Cardiac septum (tissue), 1 donor: ENCODE measurements around a stretch of chr6.

- PRO-cap, result bidirectional peak, plus-strand start at chr6:134517259, minus-strand start at chr6:134517137; bidirectional peak, plus-strand start at chr6:134517596, minus-strand start at chr6:134517495
These were observed 199.2 kb upstream of the SGK1 start for GRCh38 chr6:134516949-134517744.

DNA sequence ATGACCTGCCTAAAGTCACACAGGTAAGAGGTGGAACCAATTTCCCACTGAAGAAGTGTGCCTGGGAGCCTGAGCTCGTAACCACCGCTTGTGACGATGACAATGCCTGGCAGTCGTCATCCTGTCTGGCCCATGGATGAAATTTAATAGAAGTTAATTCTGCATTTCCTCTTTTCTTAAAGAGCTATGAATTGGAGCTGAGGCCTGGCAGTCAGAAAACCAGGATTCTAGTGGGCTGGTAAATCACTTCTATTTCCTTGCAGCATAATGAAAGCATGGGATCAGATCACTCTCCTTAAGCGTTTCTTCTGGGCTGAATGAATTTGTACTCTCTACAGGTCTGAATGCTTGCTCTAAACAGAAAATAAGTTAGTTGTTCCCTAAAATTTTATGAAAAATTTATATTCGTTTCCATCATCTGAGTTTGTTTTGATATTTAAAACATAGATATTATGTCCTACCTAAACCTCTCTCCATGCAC, 200.0 kb upstream of the SGK1 start:
- PRO-cap, result bidirectional peak, plus-strand start at position 179 of the sequence, minus-strand start at position 92 of the sequence

DNA sequence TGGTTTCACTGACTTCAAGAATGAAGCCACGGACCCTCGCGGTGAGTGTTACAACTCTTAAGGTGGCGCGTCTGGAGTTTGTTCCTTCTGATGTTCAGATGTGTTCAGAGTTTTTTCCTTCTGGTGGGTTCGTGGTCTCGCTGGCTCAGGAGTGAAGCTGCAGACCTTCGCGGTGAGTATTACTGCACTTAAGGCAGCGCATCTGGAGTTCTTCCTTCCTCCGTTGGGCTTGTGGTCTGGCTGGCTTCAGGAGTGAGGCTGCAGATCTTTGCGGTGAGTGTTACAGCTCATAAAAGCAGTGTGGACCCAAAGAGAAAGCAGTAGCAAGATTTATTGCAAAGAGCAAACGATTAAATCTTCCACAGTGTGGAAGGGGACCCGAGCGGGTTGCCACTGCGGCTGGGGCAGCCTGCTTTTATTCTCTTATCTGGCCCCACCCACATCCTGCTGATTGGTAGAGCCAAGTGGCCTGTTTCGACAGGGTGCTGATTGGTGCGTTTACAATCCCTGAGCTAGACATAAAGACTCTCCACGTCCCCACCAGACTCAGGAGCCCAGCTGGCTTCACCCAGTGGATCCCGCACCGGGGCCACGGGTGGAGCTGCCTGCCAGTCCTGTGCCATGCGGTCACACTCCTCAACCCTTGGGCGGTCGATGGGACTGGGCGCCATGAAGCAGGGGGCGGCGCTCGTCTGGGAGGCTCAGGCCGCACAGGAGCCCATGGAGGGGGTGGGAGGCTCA, 315.2 kb upstream of the SGK1 start:
- PRO-cap, result no peak

DNA sequence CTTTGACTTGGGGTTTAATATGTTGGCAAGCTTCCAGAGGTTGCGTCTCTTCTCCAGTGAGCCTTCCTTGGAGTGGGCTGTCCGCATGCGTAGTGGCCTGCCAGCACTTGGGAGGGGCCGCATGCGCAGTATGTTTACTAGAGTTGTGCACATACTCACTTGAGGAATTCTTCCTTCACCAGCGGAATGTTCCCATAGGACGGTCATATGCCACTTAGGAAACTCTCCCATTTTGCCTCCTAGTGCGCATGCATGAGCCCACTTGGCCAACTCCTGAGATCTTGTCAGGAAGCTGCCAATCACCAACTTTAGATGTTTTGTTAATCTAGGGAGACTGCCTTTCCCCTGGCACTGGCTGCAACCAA, 235.1 kb downstream of the ALDH8A1 start:
- PRO-cap, result no peak

DNA sequence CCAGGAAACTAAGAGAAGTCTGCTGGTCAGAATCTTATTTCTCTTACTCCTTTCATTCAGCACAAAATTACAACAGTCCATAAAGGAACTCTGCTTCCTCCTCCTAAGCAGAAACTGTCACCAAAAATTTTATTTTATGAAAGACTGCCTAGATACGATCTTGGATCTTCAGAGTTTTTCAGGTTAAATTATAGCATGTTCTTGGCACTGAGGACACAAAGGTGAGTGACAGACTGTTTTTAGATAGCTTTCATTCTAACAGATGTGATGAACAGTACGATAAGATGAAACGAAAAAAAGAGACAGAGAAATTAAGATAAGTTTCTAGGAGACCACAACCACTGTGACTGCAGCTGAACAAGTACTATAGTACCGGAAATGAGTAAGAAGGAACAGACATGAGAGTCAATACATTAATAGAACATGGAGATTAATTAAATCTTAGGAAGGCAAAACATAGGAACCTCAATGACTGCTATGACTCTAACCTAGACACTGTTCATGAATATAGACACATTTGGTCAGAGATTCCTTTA, 40.4 kb downstream of the HBS1L start:
- PRO-cap, result no peak

DNA sequence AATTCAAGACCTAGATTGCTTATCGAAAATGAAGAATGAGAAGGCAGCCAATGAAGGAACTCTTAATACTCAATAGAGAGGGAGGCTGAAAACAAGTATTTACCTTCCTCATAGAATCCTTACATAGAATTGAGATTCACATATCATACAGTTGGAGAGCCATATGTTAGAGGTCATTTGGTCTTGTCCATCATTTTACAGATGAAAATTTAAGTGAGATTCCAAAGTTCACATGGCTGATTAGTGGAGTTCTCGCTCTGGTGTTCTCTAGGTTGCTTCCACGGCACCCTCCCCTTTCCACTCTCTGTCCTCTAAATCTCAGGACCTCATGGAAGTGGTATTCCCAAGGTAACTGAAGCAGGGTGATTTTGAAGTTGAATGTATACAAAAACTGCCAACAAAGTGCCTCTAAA, 39.5 kb downstream of the HBS1L start:
- PRO-cap, result no peak

GRCh38 chr6:135030653-135031373, 23.8 kb downstream of the HBS1L start:
- PRO-cap, result no peak

DNA sequence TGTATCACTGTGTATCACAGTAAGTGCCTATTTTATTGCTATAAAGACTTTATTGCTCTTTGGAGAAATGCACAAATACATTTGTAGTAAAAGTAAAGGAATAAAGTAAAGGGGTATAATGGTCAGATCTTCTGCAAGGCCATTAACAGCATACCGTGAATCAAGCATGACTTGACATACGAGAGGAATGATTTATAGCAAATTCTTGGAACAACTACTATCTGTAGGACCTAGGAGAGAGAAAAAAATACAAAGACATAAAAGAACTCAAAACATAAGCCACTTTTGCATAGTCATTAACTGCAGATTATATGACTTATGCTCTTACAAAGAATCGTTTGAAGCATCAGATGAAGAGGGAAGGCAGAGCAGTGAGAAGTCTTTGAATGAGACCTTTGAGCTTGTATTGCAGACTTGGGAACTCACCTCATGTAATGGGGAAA, 29.9 kb upstream of the HBS1L start:
- PRO-cap, result no peak

DNA sequence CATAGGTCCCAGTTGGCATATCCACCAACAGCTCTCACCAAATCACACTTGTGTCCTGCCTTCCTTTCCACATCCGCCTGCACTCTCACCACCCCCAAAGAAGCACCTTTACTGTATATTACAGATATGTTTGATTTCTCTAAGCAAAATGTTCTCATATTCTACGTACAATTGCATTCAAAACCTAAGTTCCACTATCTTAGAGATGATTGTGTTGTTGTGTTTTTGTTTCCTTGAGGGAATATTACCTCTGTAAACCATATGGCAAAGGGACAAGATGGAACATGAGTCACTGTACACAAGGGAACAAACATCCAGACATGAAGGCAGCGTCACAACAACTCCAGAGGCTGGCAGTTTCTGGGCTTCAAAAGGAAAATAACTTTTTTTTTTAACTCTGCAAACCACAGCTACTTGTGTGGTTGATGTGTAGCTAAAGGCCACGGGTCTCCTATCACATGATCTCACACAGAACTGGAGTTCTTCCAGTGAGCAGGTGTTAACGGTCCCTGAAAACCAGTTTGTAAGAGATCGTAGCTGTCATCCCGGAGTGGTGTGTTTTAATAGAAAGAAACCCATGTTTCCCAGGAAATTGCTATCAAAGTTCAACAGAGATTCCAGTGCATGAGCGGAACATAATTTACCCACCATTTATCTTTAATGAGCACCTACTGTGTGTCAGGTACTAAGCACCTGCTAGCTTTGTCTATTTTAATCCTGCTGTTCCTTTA, 33.1 kb upstream of the HBS1L start:
- PRO-cap, result no peak

DNA sequence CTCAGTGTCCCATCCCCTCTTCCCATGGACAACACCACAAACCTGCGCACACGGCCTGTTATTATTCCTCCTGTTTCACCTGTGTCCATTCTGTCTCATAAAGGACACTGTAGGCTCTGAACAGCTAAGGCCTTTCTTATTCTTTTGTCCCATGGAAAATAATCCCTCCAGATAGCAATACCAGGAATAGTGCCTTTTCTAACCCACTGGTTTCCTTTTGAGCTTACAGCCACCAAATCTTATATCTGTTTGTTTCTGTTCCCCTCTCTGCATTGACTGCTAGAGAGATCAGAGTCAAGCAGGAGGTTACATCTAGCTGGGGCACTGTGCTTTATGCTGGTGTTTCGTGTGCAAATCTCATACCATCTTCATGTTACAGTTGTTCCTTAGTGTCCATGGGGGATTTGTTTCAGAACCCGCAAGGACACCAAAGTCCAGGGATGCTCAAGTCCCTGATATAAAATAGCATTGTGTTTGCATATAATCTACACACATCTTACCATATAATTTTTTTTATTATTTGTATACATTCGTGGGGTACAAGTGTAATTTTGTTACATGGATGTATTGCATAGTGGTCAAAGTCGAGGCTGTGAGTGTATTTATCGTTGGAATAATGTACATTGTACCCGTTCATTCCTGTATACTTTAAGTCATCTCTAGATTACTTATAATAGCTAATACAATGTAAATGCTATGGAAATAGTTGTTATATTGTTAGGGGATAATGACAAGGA, 34.9 kb downstream of the MYB start:
- PRO-cap, result no peak

DNA sequence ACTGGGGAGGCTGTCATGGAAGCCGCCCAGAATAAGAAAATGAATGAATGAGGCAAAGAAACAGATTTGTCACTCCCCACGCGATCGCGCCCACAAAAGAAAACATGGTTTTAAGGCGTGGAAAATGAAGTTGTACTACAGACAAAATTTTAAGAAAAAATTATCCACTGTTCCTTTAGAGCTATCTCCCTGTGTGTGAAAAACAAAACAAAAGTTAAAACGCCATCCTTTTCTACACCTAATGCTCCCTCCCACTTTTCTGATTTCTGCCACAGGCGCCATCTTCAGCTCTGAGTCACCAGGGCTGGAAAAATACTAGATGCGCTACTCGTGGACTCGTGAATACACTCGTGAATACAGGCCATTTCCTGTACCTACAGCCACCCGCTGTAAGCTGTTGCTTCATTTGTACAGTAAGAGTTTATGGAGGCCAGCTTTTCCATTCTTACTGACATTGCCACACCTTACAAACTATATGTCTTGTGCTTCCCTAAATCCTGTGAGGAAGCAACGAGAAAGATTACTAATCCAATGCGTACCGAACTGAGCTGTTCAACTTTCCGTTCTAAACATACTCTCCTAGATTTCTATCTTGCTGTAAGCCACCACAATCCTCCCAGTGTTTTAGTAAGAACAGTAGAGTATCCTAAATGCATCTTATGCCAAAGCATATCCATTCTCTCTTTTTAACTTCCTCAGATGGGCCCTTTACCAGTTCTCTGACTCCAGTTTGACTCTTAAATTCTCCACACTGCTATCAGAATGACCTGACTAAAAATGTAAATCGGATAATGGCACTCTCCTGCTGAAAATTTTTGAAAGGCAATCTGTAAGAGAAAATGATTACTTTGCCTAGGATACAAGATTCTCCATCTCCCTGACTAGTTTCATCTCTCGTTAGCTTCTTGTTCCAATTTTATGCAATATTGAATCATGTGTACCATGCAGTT, 864 bp upstream of the AHI1 start:
- PRO-cap, result bidirectional peak, plus-strand start at position 293 of the sequence, minus-strand start at position 292 of the sequence

DNA sequence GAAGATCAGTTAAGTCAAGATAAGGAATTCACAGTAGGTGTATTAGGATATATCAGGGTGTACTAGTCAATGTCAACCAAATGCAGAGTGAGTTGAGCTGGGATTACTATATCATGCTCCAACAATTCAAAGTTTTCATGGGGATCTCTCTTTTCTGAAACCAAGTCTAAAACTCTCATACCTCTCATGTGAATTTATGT, 129.8 kb upstream of the AHI1 start:
- PRO-cap, result no peak

DNA sequence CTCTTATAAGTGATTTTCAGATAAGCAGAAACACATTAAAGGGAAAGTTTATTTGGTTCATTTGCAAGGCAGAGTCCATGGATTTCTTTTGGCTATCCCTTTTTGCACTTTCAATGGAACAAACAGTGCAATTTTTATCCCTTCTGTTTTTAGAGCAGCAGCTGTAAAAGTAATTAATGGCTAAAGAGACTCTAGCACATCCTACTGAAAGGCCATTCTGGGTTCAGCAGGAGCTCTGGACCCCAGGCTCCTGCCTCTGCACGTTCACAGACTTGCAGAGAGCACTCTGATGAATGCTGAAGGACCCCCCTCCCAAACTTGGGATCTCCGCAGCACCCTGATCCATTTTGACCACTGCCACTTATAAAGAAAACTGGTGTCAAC, 40.3 kb upstream of the PDE7B start:
- PRO-cap, result no peak

- PRO-cap, result bidirectional peak, plus-strand start at chr6:135877887, minus-strand start at chr6:135877715
These were observed 26.0 kb downstream of the PDE7B start for GRCh38 chr6:135877313-135878068.

DNA sequence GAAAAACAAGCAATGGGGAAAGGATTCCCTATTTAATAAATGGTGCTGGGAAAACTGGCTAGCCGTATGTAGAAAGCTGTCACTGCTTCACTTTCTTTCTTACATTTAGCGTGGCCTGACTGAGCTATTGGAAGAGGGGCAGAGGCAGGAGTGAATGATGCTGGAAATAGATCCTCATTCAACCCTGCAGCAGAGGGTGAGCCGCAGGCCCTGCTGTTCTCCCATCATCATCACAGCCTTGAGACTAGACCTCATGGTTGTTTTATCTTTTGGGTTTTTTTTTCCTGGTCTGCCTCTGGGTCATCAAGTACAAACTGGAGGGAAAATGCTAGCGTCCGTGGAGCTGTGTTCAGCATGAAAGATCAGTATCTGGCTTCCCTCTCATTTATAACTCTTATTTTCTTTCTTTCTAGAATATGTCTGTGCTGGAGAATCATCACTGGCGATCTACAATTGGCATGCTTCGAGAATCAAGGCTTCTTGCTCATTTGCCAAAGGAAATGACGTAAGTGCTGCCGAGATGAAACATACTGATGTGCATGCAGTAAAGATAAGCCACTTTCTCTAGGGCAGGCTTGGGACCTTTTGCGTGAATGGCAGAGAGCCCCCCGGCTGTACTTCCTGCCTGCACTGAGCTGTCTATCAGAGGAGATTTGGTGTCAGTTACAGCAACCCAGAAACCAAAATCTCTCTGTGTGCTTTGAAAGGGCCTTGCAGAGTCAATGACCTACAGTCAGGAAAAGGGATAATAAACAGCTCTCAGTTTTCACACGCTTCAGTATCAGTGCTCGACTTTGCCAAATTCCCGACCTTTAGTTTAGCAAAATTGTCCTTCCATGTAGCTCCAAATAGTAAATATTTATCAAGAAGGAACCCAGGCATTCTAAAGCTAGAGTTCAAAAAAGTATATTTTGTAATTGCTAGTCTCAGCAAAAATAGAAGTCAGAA, 76.5 kb downstream of the MTFR2 start:
- PRO-cap, result unidirectional peak, minus-strand start at position 234 of the sequence; unidirectional peak, minus-strand start at position 451 of the sequence; bidirectional peak, plus-strand start at position 558 of the sequence, minus-strand start at position 451 of the sequence

DNA sequence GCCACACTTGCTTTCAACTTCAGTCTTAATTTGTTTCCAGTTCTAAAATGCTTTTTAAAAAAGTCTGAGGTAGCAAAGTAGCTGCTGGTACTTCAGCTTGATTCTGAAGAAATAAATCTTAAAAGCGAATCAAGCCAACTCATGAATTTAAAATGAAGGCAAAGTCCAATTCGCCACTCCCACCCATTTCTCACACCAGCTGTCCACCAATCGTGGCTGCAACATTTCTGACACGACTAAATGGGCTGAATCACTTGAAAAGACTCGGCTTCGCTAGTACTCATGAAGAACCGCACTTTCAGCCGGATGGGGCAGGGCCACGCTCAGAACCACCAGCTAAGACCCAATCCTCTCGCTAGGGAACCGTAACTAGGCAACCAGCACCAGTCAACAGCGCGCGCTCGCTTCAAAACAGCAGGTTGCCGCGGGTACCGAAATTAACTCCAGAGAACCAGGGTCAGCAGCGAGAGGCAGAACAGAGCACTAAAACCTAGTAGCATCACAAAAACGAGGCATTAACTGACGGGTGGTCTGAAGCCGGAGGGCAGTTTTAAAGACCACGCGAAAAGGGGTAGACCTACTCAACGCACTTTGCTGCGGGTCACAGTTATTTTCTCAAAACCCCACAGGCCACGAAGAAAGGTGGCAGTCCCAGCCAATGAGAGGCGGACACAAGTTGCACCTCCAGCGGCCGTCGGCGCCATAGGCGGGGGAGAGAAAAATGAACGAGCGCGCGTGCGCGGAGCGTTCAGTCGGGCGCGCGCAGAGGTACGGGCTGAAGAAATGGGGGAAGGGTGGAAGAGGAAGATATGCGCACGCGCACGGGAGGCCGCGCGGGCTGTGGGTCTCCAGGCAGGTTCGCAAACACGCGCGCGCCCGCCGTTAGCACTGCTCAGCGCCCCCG, 777 bp downstream of the BCLAF1 start:
- PRO-cap, result unidirectional peak, plus-strand start at position 435 of the sequence; bidirectional peak, plus-strand start at position 827 of the sequence, minus-strand start at position 704 of the sequence

DNA sequence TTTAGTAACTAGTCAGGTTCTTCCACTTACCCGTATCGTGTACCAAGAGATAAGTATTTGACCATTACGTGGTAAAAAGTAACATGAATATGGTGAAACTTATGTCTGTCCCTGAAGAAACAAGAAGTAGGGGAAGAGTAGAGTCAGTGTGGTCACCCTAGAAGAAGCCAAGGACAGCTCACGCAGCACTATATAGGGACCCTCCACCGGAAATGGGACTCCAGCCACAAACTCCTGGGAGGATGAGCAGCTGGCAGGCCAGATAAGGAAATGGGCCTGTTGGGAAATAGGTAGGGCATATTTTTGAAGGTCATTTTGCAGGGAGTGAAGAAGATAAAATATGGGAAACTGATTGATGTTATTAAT, 123.2 kb downstream of the MAP7 start:
- PRO-cap, result no peak

DNA sequence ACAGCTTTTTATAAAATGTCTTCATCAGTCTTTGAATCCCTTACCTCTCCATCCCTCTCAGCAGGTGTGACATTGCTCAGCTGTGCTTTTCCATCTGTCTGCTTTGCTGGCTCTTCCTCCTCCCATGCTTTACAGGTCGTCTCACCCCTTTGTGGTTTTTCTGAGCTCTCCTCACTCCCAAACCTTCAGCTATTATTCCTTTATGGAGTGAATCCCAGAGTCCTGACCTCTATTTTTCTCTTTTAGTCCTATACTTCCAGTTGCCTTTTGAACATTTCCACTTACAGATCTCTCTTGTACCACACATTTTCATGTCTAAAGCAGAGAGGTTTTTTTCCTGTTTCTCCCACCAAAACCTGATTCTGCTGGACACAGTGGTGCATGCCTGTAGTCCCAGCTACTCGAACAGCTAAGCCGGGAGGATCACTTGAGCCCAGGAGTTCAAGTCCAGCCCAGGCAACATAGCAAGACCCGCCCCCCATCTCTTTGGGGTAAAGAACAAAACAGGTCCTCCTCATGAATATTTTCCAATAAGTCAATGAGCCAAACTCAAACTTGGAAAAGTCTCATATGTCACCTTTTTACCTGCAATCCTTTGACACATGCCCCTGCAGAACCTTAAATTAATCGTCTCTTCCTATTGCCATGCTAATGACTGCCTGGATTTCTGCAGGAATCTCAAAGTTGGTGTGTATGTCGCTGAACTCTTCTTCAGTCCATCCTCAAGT, 5.6 kb downstream of the MAP7 start:
- PRO-cap, result no peak

- PRO-cap, result no peak
These were observed 42.9 kb upstream of the MAP7 start for GRCh38 chr6:136593054-136593654.

- PRO-cap, result no peak
These were observed 20.9 kb downstream of the MAP3K5 start for GRCh38 chr6:136771402-136771798.